Penis (tissue), 1 donor: ENCODE data around the genes ZNF454, SQSTM1 and SCGB3A1.

DNA sequence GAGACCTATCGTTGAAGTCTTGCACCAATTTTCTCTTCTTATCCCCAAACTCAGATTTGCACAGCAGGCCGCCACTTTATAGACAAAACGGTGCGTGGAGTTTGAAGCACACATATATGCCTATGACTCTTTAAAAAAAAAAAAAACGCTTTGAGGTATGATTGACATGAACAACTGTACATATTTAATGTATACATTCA, 101.7 kb downstream of the COL23A1 start:
- PRO-cap, result no peak

DNA sequence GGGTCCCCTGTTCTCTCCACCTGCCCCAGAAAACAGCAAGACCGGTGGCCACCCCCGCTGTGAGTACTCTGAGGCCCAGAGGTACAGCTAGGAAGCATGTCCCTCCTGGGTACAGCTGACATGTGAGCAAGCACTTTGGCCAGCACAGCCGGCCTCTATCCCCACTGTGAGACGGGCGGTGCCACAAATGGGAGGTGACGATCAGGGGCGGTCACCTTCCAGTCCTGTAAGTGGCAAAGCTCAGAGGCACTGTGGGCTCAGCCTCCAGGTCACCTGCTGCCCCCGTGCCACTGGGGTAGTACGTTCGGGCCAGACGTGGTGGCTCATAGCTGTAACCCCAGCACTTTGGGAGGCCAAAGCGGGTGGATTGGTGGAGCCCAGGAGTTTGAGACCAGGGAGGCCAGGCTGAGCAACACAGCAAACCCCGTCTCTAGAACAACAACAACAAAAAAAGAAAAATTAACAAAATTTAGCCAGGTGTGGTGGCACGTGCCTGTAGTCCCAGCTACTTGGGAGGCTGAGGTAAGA, 45.7 kb downstream of the COL23A1 start:
- PRO-cap, result no peak

GRCh38 chr5:178619720-178620200, 7.1 kb downstream of the CLK4 start:
- PRO-cap, result no peak

DNA sequence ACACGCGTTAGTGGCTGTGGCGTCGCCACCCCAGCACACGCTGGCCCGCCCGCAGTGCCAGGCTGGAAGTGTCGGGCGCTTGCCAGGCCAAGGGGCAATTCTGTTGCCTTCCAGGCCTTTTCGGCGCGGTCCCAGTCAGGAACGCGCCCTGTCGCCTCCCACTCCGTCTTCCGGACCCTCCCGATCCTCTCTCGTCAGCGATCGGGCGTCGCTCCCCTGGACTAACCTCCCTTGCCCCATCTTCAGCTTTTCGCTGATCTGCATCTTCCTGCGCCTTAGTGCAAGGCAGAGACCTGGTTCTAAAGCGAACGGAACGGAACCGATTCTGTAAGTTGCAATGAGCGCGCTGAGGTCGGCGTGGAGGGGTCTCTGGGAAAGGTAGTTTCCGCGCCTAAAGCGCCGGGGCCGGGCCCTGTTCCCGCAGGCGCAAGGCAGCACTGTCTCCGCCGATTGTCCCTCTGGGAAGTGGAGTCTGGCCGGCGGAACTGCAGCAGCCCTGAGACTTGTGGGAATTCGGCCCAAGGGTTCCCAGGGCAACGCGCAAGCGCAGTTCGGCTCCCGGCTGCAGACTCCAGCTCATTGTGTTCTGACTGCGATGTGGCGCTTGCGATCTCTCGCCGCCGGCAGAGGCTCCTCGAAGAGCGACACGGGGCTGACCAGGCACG, at the start of gene ZNF454:
ZNF454 (plus strand) TSS at position 554 of the 665 bp plus-strand sequence.
- PRO-cap, result bidirectional peak, plus-strand start at position 579 of the sequence, minus-strand start at position 467 of the sequence

DNA sequence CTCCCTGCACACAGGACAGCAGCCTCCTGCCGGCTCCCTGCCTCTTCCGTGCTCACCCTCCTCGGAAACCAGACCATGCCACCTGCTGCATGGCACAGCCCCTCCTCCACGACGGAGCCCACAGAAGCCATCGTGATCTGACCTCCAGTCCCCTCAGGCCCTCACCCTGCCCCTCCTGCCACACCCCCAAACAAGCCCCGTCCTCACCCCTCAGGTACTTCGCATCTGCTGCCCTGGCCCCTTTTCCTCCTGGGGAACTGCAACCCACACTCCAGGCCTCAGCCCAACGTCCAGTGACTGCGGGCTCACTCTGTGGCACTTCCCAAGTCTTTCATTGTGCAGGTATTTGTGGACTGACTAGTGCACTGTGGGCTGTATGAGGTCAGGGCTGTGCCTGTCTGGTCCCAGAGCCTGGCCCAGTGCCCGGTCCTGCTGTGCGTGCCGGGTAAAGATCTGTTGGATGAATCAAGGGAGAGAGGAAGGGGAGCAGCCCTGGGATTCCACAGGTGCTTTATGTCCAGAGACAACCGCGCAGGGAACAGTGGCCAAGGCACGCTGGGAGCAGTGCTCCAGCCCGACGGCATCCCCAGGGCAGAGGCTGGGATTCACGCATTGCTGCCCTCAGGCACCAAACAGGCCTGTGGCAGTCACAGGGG, 86.1 kb downstream of the ADAMTS2 start:
- PRO-cap, result unidirectional peak, minus-strand start at position 301 of the sequence

- PRO-cap, result no peak
Measured at GRCh38 chr5:179598500-179599377, 24.7 kb downstream of the HNRNPH1 start.

- PRO-cap, result no peak
Measured at GRCh38 chr5:179620247-179621156, 3.0 kb downstream of the HNRNPH1 start.

- PRO-cap, result no peak
Measured at GRCh38 chr5:179796868-179797227, 3.1 kb downstream of the LTC4S start.

DNA sequence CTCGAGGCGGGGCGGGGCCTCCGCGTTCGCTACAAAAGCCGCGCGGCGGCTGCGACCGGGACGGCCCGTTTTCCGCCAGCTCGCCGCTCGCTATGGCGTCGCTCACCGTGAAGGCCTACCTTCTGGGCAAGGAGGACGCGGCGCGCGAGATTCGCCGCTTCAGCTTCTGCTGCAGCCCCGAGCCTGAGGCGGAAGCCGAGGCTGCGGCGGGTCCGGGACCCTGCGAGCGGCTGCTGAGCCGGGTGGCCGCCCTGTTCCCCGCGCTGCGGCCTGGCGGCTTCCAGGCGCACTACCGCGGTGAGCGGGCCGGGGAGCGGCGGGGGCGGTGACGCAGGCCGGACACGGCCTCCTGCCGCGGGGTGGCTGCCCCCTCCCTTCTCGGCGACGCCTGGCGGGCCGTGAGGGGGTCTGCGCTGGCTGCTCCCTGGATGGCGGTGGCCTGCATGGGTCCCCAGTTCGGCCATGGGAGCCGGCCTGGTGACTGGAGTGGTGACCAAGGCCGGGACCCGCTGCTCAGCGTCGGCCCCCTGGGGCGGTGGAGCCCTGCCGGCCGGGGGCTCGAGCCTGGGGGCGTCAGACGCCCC, at the start of gene SQSTM1:
SQSTM1 (plus strand) TSS at position 61 of the 584 bp plus-strand sequence.
- PRO-cap, result bidirectional peak, plus-strand start at position 61 of the sequence, minus-strand start outside the sequence; bidirectional peak, plus-strand start at position 292 of the sequence, minus-strand start at position 291 of the sequence

DNA sequence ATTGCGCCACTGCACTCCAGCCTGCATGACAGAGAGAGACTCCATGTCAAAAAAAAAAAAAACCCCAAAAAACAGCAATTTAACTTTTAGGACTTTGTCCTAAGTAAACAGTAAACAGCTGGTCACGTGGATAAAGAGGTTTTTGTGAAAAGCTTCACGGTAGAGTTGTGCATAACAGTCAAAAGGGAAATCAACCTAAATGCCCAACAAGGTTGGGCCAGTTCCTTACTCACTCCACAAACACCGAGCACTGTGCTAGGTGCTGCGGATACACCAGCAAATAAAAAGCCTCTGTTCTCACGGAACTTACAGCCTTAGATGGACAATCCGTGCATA, 6.4 kb downstream of the MRNIP start:
- PRO-cap, result no peak

GRCh38 chr5:179860069-179861090, 1.8 kb upstream of the MRNIP start:
- PRO-cap, result no peak

GRCh38 chr5:179895838-179896264, 11.8 kb downstream of the TBC1D9B start:
- PRO-cap, result no peak

DNA sequence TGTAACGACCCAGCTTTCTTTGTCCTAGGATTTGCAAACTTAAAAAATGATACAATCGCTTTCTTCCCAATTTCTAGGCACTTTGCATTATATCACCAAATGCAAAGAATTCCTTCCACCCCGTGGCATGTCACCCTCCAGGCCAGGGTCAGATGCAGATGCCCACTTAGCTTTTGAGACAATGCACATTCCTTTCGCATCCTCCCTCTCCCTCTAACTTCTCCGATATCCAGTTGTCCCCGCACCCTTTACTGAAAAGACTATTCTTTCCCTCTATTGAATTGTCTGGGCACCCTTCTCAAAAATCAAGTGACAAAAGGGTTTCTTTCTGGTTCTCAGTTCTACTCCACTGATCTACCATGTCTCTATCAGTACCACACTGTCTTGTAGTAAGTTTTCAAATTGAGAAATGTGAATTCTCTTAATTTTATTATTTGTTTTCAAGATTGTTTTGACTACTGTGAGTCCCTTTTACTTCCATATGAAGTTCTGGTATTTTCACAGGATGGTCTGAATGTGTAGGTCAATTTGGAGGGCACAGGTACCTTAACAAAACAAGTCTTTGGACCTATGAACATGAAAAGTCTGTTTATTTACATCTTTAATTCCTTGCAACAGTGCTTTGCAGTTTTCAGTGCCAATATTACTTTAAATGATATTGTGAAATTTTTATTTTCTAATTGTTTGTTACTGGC, 17.2 kb downstream of the RNF130 start:
- PRO-cap, result no peak

DNA sequence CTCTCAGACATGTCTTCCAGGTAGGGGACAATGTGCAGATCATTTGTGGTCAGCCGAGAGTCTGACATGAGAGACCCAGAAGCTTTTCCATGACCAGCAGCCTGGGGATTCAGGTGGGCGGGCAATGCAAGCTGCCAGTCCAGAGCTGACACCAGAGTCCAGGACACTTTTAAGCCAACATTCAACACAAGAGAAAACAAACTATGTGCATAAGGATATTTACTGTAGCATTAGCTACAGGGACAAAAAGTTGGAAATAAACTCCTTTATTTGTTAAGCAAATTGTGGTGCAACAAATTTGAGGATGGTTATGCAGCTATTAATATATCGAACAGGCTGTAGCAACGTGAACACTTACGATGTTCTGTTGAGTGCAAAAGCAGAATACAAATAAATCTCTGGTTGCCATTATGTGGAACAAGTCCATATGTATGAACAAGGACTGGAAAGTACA, 9.9 kb upstream of the RNF130 start:
- PRO-cap, result no peak

- PRO-cap, result no peak
Measured at GRCh38 chr5:180210061-180210701, 1.2 kb upstream of the RASGEF1C start.

GRCh38 chr5:180248986-180249478, 40.0 kb upstream of the RASGEF1C start:
- PRO-cap, result no peak

DNA sequence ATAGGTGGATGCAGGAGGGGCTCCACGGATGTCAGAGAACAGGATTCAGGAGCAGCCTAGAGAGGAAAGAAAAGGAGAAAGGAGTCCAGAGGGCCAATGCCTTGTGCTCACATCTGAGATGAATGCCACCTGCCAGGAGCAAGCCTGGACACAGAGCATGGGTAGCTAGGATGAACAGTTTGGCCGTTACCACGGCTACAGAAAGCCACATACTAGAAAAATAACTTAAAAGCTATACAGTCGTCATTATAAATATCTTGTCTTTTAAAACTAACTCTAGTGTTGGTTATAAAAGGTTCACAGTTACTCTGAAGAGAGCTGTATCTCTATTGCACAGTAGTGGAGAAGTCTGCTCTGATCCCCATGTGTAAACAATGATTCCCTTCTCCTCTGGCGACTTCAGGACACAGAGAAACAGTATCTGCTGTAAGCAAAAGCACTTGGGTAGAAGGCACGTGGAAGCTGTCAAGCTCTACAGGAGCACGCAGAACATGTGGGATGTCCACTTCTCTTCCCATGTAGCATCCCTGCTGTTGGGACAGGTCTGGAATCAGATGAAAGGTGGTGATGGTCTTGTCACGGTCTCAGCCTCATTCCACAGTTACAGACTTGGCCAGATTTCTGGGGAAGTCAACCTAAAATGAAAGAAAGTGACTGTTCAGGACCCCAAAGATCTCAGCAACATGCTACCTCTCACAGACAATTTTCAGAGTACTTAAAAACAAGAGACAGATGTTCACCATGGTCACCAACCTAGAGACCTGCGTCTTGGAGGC, 9.3 kb upstream of the MAPK9 start:
- PRO-cap, result no peak

DNA sequence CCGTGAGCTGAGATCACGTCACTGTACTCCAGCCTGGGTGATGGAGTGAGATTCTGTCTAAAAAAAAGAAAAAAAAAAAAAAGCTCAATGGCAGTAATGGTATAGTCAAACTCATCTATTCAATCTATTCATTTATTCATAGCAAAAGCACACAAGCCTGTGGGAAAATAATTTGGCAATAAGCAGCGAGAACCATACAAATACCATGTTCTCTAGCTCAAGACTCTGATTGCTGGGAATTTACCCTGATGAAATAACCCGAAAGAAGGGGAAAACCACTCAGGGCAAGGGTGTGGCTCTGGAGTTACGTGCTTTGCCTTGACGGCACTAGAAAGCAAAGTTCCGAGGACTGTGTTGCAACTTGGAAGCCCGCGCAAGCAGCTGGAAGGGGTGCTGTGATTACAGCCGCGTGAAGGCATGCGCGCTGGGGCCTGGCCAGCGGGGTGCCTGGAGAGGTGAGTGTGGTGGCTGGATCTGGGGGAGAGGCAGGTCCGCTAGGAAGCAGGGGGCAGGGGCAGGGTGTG, 52.7 kb upstream of the CNOT6 start:
- PRO-cap, result no peak

DNA sequence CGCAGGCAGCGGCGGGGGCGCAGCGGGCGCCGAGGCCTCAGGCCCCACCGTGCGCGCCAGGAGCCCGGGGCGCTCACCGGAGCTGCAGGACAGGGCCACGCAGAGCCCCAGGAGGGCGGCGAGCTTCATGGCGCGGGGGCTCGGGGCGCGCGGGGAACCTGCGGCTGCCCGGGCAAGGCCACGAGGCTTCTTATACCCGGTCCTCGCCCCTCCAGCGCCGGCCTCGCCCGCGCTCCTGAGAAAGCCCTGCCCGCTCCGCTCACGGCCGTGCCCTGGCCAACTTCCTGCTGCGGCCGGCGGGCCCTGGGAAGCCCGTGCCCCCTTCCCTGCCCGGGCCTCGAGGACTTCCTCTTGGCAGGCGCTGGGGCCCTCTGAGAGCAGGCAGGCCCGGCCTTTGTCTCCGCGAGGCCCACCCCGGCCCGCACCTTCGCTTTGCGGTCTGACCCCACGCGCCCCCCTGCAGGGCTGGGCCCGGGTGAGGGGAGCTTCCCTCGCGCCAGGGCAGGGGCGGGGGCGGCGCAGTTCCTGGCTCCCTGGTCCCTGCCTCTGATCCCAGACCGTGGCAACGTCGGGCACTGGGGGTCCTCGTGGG, at the start of gene SCGB3A1:
SCGB3A1 (minus strand) TSS at position 166 of the 592 bp plus-strand sequence.
- PRO-cap, result no peak

DNA sequence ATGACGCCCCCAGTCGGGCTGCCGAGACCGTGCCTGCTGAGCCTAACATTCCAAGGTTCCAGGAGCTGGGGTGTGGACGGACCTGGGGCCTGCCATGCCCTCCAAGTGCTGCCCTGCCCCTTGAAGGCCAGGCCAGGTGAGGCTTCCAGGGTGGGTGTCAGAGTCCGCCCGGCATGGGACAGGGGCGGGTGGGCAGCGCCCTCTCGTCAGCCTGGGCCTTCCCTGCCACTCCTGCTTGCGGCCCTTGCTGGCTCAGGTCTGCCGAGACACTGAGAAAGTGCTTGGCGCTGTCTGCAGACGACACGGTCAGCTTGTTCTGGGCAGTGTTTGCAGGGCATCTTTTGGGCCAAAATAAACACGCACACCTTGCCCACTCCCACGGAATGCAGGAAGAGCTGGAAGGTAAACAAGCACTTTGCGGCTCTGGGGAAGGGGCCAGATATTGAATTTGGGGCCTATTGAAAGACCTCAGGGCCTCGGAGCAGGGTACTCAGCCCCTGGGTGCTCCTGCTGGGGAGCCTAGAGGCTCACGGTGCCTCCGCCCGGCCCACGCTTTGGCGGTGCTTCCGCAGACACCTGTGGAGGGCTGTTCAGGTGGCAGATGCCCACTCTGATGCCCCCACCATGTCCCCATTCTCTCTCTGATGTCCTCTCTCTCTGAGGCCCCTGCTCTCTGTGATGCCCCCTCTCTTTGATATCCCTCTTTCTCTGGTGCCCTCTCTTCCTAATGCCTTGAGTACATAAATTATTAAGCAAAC, 4.3 kb upstream of the SCGB3A1 start:
- PRO-cap, result no peak